ENCODE results near the gene RABL2B.

GRCh38 chr22:50720366-50720684 lies 17.7 kb upstream of the ACR start:
- PRO-cap = no peak

- PRO-cap = no peak
These were observed 16.3 kb upstream of the ACR start for GRCh38 chr22:50721657-50722231.

GRCh38 chr22:50783358-50783986 lies at the start of gene RABL2B:
TSS of gene RABL2B (minus strand) at chr22:50783636.
- PRO-cap = bidirectional peak, plus-strand start at chr22:50783785, minus-strand start at chr22:50783630